GM23338 (cell line): ENCODE measurements around the gene SLC38A2.

DNA sequence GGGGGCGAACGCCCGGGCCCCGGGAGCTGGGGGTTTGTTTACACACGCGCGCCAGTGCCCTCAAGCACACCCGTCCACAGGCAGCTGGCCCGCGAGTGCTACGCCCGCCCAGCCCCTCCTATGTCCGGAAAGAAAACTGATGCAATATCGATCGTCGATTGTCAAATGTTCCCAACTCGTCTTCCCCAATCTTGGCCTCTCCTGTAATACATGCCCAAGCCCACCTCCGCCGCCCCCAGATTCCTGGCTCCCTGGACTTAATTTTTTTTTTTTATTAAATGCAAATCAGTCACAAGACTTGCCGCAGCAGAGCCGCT is 699 bp downstream of the SLC38A2 start:
- PRO-cap, result no peak
- RAMPAGE, long total RNA, result no peak

GRCh38 chr12:46372233-46373211 is at the start of gene SLC38A2:
Gene SLC38A2, minus strand, starts transcription at chr12:46372773.
- PRO-cap, result bidirectional peak, plus-strand start at chr12:46373065, minus-strand start at chr12:46372773
- RAMPAGE, long total RNA, result start-site peak on the minus strand at chr12:46372748-46372825, 7,732 and 700 reads in 2 replicates

DNA sequence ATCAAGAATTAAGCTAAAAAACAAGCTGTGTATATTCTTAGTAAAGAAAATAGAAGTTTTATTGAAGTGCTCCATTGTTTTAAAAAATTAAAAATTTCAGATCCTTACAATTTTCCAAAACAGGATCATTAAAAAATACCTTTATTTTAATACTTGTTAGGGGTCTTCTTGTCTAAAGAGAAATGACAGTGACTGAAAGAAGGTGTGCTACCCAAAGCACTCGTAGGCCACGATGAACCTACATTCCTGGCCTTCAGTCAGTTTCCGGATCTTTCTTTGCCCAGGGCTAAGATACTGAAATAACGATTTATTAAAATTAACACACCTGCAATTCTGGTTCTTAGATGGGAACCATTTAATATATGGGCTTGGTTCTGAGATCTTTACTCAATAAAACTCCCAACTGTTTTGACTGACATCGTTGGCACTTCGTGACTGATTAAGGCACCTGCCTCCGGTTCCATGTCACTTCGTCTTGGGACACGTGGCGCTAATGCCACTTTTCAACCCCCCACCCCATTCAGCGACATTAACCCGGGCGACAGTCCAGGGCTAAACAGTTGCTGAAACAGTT is 9.6 kb upstream of the SLC38A2 start:
- PRO-cap, result no peak
- RAMPAGE, long total RNA, result no peak

DNA sequence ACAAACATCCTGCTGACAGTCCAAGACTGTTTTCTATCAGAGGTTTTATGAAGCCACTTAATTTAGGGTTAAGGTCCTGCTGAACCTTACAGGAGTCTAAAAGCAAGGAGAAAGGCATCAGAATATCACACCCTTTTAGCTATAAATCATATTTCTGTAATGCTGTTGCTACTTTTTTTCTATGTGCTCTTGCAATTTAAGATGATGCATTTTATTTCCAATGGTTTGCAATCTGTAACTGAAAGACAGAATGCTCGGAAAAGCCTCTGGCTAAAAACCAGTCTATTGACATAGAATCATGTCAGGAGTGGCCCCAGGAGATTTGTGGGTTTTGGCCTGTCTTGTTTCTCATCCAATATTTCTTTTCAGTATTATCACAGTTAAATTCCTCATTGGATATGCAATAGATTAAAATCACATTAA is 18.9 kb upstream of the SLC38A2 start:
- PRO-cap, result no peak
- RAMPAGE, long total RNA, result no peak

GRCh38 chr12:46492432-46492952 is 119.9 kb upstream of the SLC38A2 start:
- PRO-cap, result no peak
- RAMPAGE, long total RNA, result no peak

DNA sequence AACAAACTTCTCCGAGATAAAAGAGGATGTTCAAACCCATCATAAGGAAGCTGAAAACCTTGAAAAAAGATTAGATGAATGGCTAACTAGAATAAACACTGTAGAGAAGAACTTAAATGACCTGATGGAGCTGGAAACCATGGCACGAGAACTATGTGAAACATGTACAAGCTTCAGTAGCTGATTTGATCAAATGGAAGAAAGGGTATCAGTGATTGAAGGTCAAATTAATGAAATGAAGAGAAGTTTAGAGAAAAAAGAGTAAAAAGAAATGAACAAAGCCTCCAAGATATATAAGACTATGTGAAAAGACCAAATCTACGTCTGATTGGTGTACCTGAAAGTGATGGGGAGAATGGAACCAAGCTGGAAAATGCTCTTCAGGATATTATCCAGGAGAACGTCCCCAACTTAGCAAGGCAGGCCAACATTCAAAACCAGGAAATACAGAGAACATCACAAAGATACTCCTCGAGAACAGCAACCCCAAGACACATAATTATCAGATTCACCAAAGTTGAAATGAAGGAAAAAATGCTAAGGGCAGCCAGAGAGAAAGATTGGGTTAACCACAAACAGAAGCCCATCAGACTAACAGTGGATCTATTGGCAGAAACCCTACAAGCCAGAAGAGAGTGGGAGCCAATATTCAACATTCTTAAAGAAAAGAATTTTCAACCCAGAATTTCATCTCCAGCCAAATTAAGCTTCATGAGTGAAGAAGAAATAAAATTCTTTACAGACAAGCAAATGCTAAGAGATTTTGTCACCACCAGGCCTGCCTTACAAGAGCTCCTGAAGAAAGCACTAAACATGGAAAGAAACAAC is 87.4 kb downstream of the SLC38A4 start:
- PRO-cap, result no peak
- RAMPAGE, long total RNA, result no peak

DNA sequence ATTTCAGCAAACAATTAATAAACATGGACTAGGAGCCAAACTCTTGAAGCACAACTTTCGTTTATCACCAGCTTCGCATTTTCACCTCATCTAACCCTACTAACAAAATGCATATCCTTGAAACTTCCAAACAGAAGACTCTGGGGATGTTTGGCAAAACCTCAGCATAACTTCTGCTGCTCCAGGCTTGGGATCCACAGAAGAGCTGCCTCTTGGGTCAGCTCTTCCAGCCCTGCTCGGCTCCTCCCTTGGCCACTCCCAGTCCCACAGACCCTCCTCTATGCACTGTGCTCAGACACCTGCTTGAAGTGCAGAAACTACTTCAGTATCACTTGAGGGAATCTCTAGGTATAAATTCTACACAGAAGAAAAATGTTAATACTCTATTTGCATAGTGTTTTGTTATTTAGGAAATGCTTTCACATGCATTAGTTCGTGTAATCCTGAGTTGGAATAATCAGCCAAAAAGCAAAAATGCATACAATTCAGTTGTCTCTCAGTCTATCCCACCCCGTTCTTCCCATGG is 110.0 kb upstream of the AMIGO2 start:
- PRO-cap, result no peak
- RAMPAGE, long total RNA, result no peak

- PRO-cap, result no peak
- RAMPAGE, long total RNA, result no peak
Measured at GRCh38 chr12:47212372-47212925, 132.7 kb upstream of the AMIGO2 start.

GRCh38 chr12:47307638-47308009 is 227.9 kb upstream of the AMIGO2 start:
- PRO-cap, result no peak
- RAMPAGE, long total RNA, result no peak

DNA sequence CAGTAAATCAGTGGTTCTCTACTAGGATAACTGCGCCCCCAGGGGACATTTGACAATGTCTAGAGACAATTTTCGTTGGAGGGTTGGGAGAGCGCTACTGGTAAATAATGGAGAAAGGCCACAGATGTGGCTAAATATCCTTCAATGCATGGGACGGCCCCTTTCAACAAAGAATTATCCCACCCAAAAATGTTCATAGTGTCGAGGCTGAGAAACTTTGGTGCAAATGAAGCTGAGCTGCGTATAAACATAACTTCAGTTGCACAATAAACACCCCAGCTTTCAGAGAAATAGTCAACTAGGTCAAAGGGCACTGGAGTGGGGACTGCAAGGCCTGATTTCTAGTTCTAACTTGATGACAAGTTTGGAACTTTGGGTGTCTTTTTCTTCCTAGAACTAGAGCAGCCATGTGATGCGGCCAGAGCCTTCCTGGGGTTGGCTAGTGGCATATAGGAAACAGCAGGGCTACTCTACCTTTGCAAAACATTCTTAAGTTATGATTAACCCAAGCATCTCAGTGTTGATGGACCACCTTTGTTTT is 298.4 kb upstream of the AMIGO2 start:
- PRO-cap, result no peak
- RAMPAGE, long total RNA, result no peak

DNA sequence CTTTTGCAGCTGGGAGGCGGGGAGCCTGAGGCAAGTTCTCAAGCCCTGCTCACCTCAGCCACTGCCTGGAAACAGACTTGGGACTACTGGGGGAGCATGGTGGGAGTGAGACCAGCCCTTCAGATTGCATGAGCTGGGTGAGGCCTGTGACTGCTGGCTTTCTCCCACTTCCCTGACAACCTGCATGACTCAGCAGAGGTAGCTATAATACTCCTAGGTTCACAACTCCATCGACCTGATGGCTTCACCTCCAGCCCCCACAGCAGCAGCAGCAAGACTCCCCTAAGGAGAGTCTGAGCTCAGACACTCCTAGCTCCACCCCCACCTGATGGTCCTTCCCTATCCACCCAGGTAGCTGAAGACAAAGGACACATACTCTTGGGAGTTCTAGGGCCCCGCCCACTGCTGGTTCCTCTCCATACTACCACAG is 68.9 kb downstream of the RPAP3 start:
- PRO-cap, result unidirectional peak, minus-strand start at position 280 of the sequence
- RAMPAGE, long total RNA, result no peak

DNA sequence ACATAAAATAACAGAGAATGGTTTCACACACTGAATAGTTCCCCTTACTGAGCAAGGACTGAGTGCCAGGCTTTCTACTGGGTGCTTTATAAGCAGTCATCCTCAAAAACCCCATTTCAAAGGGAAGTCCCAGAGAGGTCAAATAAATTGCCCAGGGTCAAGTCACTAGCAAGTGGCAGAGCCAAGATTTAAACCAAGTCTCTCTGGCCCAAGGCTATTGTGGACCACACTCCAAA is 9.0 kb upstream of the RPAP3 start:
- PRO-cap, result no peak
- RAMPAGE, long total RNA, result no peak

DNA sequence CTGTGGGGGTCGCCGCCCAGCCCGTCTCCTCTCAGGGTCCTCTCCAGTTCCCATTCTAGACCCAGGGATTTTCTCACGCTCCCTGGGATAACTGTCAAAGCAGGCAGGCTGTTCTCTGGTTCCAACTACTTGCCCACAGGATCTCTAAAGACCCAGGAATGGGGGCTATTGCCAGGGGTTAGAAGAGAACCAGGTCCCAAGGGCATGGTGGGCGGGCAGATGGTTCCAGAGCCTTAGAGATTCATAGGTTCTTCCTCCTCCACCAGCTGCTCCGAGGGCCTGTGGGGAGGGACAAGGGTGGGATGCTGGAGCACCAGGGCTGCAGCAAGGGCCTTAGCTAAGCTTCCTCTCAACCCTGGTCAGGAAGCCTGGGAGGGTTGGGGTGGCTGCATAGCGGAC is 10.6 kb downstream of the SLC48A1 start:
- PRO-cap, result no peak
- RAMPAGE, long total RNA, result no peak

DNA sequence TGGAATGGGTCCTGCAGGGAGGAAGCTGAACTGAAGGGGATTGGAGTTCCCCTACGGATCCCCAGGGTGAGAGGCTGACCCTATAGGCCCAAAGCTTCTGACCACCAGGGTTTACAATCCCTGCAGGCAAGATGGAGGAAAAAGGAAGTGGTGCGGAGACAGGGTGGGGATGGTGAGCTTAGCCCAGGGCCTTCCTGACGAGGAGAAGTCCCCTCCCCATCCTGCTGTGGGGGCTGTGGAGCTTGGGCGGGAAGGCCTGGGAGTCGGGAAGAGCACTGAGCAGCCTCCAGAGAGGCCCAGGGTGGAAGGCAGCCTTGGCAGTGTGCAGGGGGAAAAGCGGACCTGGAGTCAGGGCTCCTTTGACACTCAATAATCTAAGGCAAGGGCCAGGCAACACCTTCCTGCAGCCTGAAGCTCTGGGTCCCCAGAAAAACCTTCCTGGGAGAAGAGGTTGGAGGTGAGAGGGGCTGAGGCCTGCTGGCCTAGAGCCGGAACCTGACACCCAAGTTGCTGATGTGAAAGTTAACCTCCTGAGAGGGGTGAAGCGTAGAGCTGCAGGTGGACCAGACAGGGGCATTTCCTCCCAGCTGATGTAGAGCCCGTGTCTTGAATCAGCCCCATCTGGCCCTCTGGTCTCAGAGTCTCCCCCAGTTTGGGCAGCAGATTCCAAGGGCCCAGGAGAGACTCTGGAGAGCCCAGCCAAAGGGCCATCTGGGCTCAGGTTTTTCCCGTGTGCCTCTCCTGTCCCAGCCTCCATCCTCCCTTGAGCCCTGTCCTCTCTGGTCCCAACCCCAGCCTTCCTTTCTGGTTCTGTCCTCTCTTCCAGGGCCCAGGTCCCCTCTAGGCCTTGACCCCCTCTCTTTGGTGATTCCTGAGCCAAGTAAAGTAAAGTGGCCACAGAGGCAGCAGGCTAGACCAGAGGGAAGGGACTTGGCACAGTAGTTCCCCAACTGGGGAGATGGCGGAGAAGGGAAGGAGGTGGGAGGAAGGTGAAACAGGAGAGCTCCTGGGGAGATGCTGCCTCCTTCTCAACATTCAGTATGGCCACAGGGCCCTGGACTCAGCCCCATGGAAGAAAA is 5.9 kb downstream of the HDAC7 start:
- PRO-cap, result bidirectional peak, plus-strand start at position 139 of the sequence, minus-strand start outside the sequence; bidirectional peak, plus-strand start at position 547 of the sequence, minus-strand start at position 433 of the sequence
- RAMPAGE, long total RNA, result no peak

- PRO-cap, result no peak
- RAMPAGE, long total RNA, result no peak
Measured at GRCh38 chr12:47824155-47824931, 4.6 kb upstream of the HDAC7 start.

GRCh38 chr12:47841578-47842244 is 22.0 kb upstream of the HDAC7 start:
- PRO-cap, result no peak
- RAMPAGE, long total RNA, result no peak

DNA sequence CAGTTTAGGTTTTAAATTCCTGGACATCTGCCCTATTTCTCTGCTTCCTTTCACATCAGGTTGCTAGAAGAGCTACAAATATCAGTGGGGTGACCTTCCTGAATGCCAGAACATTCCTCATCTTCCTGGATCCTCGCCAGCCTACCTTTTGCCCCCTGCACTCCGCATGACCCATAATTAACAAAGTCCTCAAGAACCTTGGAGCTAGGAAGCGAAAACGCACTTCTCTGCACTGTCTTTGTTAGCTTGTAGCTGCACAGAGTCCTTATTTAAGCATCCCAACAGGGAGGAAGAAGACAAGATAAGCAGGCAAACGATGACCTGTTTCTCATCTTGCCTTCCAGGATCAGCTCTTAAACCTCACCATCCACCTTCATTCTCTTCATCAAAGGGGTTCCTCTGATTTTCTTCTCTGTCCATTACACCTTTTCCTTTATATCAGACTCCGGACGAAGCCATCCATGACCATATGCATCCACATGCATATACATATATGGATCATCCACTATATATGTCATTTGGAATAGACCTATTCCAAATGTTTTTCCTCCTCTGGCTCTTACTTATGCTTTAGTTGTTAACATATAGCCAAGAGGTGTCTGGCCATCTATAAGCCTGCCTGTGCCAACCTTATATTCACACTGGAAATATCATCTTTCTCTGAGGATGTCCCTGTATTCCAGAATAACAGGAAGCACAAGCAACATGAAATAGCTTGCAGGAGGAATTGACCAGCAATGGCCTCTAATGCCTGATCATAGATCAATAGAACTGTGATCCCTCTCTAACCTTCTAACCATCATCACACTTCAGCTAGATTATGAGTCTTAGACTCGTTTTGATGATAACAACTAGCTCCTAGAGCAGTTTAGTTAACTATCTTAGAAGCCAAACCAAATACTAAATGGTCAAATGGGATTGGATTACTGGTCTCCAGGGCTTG is 30.2 kb downstream of the VDR start:
- PRO-cap, result no peak
- RAMPAGE, long total RNA, result no peak

DNA sequence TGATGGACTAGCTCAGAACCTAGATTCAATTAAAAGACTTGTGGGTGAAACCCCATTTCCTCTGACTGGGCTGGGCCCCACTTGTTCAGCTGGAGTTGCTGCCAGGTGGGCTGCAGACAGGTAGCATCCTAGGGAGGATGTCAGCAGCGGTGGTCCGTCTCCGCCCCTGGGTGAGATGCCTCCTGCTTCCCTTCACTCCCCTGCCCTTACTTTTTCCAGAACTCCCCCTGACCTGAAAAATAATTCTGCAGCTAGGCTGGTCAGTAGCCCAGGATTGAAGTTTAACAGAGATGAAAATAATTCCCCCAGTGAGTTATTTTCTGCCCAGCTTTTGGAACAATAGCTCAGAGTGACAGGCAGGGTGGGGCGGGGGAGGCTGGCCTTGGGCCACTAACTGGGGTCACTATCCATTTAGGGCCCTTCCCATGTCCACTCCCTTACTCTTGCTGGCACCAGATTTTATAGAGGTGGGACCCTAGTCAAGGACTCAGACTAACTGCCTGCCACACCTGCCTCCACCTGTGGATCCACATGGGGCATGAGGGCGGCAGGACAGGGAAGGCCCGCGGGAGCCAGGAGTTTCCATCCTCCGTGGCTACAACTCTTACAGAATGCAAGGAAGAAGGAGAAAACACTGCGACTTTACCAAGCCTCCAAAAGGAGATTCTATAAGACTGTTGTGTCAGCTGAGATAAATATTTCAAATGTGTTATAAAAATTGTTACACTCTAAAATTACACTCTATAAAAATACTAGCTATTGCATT is 10.2 kb downstream of the VDR start:
- PRO-cap, result no peak
- RAMPAGE, long total RNA, result no peak

DNA sequence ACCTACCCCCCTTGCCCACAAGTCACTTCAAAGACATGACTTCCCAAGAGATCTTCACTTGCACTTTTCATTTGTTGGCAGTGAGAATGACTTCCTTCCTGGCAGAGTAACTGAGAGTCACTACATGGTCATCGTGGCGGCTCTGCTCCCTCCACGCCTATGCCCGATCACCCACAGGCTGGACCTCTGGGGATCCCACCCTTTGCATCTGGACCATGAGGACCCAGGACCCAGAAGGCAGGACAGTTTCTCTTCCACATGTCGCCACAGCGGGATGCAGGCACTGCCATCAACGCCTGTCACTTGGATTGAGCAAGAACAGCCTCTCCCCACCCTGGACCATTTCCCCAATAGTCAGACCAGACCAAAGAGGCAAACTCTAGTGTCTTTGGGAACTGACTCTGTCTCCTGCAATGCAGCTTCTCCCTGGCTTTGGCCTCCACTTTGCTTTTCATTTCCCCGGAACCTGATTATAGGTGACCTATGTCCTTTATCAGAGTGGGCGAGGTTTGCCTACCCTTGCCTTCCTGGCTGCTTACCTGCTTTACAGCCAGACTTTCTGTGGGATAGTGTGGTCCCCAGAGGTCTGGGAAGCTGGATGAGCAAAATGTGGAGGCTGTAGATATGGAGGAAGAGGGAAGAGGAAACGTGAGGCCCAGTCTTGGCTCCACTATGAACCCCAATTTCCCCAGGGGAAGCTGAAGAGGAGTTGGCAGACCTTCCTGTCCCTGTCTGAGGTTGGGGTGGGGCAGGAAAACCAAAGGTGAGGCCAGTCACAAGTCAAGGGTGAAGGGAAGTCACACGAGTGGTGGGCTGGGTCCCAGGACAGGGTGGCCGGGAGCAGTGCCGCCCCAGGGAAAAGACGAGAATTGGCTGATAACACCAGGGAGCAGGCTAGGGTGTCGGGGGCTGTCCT is 3.4 kb downstream of the VDR start:
- PRO-cap, result no peak
- RAMPAGE, long total RNA, result no peak

DNA sequence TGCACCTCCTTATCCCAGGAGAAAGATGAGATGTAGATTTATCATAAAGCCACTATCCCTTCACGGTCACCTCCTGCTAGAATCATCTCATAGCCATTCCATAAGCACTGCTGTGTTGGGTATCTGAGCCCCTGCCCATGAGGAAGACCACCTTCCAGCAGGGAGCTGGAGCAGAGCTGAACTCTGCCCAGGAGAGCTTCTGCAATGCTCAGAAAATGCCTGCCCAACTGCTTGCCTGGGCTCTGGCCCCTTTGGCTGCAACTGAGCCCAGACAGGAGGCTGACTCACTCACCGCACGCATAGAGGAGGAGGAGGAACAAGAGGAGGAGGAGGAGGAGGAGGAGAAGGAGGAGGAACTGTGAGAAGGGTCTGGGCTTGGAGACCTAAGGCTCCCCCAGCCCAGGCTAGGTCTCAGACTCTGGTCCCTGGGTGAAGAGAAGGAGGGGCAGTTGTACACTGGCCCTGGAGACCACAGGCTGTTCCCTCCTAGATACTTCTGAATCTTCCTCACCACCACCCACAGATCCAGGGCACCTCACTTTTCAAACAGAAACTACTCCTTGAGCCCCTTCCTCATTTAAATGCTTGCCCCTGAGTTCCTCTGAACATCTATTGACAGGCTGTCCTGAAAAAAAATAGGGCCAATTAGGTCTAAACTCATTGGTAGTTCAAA is 875 bp downstream of the VDR start:
- PRO-cap, result bidirectional peak, plus-strand start at position 325 of the sequence, minus-strand start at position 263 of the sequence
- RAMPAGE, long total RNA, result no peak